Mesenchymal stem cell of adipose (primary cell): ENCODE measurements around a stretch of chr20.

- CAGE, long polyA plus RNA, result no peak
Observed at GRCh38 chr20:13775842-13776395, 8.8 kb downstream of the ESF1 start.

GRCh38 chr20:13808608-13809511, 24.0 kb downstream of the NDUFAF5 start:
- CAGE, long polyA plus RNA, result no peak

- CAGE, long polyA plus RNA, result no peak
Observed at GRCh38 chr20:15045642-15046208, 708.3 kb upstream of the FLRT3 start.

- CAGE, long polyA plus RNA, result no peak
Observed at GRCh38 chr20:16295015-16295520, 278.2 kb downstream of the KIF16B start.

GRCh38 chr20:16339789-16340365, 233.4 kb downstream of the KIF16B start:
- CAGE, long polyA plus RNA, result no peak

DNA sequence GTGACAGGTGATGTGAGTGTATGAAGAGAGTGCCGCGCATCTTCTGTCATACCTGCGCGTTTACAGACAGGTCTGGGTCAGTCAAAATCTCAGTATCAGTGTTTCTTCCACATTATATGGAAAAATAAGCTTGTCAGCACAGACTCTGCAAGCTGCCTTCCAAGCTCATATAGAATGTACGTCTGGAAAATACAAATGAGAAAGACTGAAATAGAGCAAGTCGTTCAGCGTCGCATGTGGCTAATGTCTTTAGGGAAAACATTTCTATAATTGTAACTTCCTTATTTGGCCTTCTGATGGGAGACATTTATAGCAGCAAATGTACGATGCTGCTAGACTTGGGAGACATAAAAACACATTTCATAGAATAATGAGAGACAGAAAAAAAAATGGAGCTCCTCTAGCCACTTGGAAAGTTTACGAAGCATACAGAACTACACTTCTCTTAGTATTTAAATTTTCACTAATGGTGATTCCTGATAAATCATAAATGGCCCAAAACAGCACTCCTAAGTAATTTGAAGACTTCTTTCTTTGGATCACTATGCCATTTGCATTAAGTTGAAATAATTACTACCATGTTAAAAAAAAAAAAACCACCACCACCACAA, 122.2 kb downstream of the KIF16B start:
- CAGE, long polyA plus RNA, result no peak

DNA sequence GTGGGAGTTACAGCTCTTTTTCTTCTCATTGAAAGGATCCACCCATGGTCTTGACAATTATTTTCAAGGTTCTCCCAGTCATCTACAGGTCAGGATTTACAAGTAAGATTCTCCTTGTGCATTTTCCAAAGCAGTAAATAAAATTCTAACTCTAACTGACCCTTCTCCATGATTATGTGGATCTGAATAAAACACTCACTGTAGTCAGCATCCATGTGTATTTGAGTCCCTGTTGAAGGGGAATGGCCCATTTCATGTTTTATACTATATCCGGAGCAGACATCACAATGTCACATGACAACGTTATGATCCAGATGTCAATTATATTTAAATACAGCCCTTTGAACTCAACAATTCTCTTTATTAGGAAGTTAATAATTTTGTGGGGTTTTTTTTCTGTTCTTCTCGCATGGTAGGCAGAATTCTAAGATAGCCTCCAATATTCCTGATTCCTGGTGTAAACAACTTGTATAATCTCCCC, 180.5 kb upstream of the PCSK2 start:
- CAGE, long polyA plus RNA, result no peak

- CAGE, long polyA plus RNA, result no peak
Observed at GRCh38 chr20:17501638-17502433, 29.3 kb downstream of the BFSP1 start.

DNA sequence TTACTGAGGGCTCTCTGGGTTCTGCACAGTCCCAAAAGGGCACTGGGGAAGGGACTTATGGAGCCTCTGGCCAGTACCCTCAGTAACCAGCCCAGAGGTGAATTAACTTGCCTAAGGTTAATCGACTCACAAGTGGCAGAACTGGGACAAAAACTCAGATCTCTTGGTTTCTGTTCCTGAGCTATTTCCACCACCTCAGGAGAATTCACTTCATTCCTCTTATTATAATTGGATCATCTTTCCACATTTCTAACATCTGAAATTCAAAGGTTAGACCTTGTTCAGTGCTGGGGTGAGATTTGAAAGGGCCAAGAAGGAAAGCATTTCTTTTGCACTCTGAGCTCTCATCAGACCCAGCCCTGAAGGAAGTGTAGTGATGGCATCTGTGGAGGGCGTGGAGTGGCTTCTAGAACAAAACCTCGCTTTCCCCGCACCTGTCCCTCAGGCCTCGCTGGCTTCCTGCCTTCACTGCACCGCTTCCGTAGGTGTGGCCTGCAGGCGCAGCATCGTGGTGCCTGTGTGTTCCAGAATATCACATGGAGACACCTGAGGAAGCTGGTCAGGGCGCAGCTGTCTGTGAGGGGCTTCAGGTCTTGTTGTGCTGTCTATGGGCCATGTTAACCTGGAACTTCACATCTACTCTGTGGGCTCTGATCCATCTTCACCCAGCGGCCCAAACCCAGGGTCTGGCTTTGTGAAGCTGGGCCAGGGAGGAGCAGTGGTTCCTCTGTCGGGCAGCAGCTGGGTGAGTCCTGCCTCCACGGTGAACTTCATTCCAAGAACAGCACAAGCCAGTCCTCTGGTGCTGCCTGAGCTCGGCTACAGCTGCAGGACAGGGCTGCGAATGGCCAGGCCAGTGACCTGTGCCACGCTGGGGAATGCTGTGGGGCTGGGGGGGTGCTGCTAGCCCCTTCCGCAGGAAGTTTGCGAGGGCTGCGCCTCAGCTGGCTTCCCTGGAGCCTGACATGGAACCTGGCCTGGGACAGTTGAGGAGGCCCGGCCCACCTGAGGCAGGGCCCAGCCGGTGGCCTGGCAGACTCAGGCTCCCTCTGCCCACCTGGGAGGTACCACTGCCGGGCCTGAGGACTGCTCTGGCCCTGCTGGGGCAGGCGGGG, 40.8 kb downstream of the DSTN start:
- CAGE, long polyA plus RNA, result no peak

DNA sequence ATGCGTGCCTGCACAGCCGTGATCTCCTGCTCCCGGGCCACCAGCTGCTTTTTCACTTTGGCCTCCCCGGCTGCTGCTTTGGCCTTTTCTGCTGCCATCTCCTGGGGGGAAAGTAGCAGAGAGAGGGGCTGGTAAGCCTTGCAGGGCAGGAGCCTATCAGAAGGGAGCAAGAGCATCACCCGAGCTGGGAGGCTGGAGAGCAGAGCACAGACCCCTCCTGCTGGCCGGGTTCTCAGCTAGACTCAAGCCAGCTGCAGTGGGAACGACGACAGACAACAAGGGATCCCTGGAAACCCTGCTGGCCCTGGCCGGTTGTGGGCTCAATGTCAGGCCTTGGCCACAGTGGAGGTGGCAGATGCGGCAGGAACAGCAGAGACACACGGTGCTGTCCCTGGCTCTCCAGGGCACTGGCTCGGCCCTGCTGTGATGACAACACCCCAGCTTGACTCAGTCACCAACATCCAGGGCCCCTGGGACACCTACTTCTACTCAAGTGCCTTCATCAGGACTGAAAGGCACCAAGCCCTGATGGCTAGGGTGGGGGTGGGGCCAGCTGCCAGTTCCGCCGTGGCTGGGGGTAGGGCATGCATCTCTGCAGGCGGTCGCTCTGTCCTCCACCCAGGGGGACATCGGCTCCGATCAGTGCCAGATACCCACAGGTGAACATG, 45.3 kb downstream of the RRBP1 start:
- CAGE, long polyA plus RNA, result no peak

DNA sequence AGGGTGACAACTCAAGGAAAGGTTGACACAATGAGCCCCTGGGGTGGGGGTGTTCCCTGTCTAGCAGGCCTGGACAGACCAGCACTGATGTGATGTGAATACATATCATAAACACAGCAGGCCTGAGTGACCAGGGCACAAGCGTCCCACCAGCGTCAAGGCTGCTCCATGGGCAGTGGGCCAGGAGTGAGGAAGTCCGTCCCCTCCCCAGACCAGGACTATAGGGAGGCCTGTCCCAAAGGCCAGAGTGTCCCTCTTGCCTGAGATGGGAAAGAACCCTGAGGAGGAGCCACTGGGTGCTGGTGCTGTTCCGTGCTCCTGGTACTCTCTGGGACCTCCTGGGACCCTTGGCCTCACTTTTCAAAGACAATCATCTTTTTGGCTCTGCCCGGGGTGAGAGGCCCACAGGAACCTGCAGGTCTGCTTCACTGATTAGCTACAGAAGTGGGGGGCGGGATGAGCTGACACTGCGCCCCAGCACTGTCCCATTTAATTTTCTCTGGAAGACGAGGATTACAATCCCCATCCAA, 44.6 kb downstream of the RRBP1 start:
- CAGE, long polyA plus RNA, result no peak

- CAGE, long polyA plus RNA, result no peak
Observed at GRCh38 chr20:17836134-17836932, 132.3 kb downstream of the SNX5 start.

DNA sequence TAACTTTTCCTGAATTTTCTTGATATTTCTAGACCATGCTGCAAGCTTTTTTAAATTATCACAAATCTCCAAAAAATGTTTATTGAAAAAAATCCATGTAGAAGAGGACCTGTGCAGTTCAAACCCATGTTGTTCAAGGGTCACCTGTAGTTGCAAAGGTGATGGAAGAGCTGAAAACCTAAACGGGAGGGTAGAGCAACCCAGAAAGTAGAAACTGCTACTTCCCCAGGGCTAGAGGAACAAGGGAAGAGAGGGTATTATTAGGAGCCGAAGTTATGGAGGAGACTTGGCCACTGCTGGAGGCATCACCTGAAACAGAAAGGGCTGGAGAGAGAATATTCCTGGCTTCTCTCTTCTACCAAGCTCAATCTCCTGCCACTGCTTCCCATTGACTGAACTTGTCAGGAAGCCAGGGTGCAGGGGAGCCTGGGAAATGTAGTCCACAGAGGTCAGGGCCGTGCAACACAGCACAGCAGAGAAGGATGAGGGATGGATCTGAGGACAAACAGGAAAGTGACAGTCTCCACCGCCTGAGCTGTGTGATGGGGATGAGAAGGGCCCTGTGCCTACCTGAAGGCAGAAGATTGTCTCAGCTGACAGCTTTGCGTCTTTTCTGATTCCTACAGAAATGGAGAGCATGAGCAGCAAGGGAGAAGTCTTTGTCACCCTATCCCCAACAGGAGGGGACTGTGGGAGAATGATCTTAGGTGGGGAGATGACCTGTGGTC, 114.4 kb downstream of the SNX5 start:
- CAGE, long polyA plus RNA, result no peak

- CAGE, long polyA plus RNA, result no peak
Observed at GRCh38 chr20:17959424-17959987, 9.1 kb downstream of the SNX5 start.

GRCh38 chr20:18413026-18413577, 53.7 kb downstream of the DZANK1 start:
- CAGE, long polyA plus RNA, result no peak

DNA sequence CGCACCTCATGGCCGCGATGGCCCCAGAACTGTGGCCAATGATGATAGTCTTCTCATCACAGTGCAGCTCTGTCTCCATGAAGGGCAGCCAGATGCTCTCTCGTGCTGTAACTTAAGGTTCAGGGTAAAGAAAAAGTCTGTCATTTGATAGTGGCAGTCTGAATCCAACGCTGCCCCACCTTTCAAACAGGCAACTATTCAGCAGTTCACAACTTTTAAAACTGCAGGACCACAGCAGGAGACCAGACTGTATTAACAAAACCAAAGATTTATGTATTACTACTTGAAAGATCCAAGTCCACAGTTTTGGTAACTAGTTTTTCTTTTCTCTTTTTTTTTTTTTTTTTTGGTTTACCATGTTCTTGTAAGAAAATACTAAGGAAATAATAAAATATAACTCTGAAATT, 3.1 kb downstream of the RBBP9 start:
- CAGE, long polyA plus RNA, result no peak

GRCh38 chr20:18543888-18544324, 23.3 kb upstream of the SMIM26 start:
- CAGE, long polyA plus RNA, result no peak

- CAGE, long polyA plus RNA, result no peak
Observed at GRCh38 chr20:18585033-18585757, 2.7 kb upstream of the DTD1 start.

DNA sequence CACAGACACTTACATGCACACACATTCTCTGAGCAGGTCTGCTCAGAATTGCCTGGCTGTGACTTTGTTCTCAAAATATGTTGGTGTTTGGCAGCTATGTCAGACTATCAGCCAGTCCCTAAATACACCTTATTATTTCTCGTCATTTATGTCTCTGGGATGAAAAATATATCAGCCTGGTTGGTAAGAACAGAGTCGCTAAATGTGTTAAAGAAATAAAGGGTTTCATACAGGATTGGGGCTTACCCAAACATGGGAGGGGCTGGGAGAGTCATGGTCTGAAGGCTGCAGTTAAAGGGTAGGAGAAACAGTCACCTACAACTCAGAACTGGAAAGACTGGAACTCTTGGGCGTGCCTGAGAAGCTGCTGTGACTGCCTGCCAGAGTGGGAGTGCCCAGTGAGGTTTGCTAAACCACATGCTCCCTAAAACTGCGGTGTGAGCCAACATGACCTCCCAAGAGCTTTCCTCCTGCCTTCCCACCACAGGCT, 165.0 kb upstream of the SLC24A3 start:
- CAGE, long polyA plus RNA, result no peak

GRCh38 chr20:19407703-19408114, 195.3 kb downstream of the SLC24A3 start:
- CAGE, long polyA plus RNA, result no peak